Thoracic aorta endothelial cell (primary cell): ENCODE measurements around the genes DMAC1, MPDZ, NFIB and SNAPC3.

GRCh38 chr9:6682288-6682729 is 36.8 kb upstream of the GLDC start:
- CAGE, long polyA plus RNA = no peak

- CAGE, long polyA plus RNA = no peak
Measured at GRCh38 chr9:6692637-6693253, 47.2 kb upstream of the GLDC start.

GRCh38 chr9:6787943-6788514 is 30.3 kb downstream of the KDM4C start:
- CAGE, long polyA plus RNA = no peak

DNA sequence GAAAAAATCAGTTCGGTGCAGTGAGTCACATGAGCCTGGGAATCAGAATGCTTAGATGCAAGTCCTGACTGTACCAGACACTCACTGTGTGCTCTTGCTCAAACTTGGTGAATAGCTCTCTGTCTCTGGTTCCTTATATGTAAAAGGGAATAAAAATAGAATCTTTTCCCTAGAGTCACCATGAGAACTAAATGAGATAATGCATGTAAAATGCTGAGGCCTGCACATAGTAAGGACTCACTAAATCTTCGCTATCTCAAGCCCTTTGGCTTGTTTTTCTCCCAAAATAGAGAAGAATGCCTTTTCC is 483.4 kb downstream of the DMAC1 start:
- CAGE, long polyA plus RNA = no peak

GRCh38 chr9:7739807-7740179 is 59.8 kb downstream of the DMAC1 start:
- CAGE, long polyA plus RNA = no peak

- CAGE, long polyA plus RNA = no peak
Measured at GRCh38 chr9:7799091-7800233, at the start of gene DMAC1. TSS of gene DMAC1 (minus strand) at chr9:7799778.

GRCh38 chr9:8858467-8859159 is 1059.0 kb upstream of the DMAC1 start:
- CAGE, long polyA plus RNA = no peak

DNA sequence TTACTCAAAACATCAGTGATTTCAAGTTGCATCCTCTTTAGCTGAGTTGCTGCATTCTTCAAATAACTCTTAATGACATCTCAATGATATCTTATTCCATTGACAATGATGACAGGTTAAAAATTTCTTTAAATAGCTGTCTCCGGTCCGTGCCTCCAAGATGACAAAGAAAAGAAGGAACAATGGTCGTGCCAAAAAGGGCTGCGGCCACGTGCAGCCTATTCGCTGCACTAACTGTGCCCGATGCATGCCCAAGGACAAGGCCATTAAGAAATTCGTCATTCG is 1291.1 kb upstream of the DMAC1 start:
- CAGE, long polyA plus RNA = no peak

- CAGE, long polyA plus RNA = no peak
Measured at GRCh38 chr9:12698291-12698744, 5.1 kb downstream of the TYRP1 start.

GRCh38 chr9:12972858-12973048 is 197.9 kb downstream of the LURAP1L start:
- CAGE, long polyA plus RNA = no peak

GRCh38 chr9:13121555-13122284 is 157.8 kb downstream of the MPDZ start:
- CAGE, long polyA plus RNA = no peak

DNA sequence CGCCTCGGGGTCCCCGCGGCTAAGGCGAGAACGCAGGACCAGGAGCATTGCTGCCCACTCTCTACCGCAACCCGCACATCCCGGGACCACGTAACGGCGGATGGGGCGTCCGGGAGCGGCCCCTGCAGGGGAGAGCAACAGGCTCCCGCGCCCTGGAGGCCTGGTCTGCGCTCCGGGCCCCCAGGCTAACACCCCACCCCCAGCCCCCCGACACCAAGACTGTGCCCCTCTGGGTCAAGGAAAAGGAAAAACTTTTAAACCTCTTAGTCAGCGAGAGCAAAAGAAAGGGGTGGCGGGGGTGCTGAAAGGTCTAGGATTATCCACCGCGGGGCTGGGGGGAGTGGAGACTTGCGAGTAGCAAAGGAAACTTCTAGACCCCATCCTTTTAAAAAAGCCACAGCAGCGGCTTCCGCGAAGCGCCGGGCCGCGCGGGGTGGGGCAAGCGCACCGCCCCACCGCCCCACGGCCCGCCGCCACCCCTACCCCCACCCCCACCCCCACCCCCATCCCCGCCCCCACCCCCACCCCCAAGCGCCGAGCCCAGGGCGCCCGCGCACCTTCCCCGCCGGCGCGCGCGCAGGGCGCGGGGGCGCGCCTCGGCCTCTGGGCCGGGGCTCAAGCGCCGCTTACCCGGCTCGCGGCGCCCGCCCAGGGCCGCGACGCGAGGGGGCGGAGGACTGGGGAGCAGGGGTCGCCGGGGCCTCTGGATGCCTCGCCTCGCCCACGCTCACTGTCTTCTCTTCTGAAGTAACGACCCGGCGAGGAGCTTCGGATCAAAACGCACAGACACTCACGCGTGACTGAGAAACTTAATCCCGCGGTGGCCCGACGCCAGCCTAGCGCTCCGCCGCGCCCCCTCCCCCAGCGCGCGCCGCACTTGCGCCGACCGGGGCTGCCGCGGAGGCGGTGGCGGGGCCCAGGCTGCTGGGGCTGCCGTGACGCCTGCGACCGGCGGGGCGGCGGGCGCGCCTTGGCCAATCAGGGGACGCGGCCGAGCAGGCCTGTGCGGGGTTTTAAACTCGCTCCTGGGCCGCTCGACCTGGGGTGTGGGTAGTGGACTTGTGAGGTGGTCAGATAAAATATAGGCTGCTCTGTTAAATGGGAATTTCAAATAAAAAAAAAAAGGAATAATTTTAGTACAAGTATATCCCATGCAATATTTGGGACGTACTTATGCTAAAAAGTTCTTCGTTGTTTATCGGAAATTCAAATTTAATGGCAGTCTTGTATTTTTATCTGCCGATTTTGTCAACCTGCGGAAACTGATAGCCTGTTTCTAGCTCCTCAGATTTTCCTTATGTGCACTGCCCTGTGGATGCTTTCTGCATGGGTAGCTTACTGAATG is at the start of gene MPDZ:
MPDZ (minus strand) TSS at position 923 of the 1,345 bp plus-strand sequence.
- CAGE, long polyA plus RNA = no peak

DNA sequence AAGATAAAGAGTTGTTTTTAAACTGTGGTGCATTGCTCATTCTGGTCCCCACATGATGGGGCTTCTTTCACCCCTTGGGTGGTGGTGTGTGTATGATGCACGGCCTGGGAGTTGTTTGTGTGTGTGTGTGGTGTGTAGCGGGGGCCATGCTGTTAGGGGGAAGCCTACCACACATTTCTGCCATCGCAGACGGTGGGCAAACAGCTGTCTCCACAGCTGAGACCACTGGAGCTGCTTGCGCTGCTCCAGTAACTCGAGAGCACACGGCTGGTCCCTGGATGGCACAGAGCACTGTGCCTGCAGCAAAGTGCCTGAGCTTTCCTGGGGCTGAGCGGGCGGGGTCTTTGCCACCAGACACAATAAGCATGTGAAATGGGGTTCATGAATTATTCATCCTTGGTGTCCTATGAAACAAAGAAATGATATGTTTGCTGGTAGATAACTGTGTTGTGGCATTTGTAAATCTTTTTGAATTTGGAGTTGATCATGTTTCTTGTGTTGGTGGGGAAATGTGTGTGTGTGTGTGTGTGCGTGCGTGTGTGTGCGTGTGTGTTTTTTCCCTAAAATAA is 151.6 kb upstream of the MPDZ start:
- CAGE, long polyA plus RNA = no peak

- CAGE, long polyA plus RNA = no peak
Measured at GRCh38 chr9:13513734-13513974, 234.2 kb upstream of the MPDZ start.

- CAGE, long polyA plus RNA = no peak
Measured at GRCh38 chr9:14221526-14222061, 92.3 kb downstream of the NFIB start.

DNA sequence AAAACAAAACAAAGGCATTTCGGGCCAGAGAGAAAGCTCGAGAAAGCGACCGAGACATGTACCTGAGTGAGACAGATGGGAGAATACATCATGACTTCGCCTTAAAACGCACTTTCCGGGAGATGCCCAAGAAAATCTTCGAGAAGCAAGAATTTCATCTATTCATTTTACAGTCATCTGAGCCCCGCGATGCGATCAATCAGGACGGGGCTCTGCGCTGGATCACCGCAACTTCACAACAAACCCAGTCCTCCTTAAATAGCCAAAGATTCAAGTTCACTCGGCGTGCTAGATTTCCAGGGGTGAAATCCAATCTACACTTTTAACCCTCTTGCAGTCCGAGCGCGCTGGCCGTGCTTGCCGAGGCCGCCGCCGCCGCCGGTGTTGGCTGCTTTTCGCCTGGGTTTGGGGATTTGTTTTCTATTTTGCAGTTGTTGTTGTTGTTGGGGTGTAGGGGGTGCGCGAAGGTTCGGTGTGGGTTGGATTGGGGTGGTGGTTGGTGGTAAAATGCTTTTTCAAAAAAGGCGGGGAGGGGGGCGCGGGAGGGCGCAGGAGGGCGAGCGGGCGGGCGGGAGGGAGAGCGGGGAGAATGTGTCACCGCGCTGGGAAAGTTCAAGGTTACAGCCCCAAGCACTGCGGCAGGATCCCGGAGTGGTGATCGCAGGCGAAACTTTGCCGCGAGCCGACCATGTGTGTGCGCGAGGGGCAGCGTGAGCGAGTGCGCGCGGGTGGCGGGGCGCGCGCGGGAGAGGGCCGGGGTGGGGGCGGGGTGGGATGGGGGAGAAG is at the start of gene NFIB:
NFIB (minus strand) TSS at position 722 of the 786 bp plus-strand sequence.
- CAGE, long polyA plus RNA = no peak

GRCh38 chr9:15330502-15331057 is 23.6 kb upstream of the TTC39B start:
- CAGE, long polyA plus RNA = no peak

- CAGE, long polyA plus RNA = no peak
Measured at GRCh38 chr9:15422093-15423357, at the start of gene SNAPC3. TSS of gene SNAPC3 (plus strand) at chr9:15422876.

GRCh38 chr9:15467995-15469105 is 42.4 kb downstream of the PSIP1 start:
- CAGE, long polyA plus RNA = no peak

DNA sequence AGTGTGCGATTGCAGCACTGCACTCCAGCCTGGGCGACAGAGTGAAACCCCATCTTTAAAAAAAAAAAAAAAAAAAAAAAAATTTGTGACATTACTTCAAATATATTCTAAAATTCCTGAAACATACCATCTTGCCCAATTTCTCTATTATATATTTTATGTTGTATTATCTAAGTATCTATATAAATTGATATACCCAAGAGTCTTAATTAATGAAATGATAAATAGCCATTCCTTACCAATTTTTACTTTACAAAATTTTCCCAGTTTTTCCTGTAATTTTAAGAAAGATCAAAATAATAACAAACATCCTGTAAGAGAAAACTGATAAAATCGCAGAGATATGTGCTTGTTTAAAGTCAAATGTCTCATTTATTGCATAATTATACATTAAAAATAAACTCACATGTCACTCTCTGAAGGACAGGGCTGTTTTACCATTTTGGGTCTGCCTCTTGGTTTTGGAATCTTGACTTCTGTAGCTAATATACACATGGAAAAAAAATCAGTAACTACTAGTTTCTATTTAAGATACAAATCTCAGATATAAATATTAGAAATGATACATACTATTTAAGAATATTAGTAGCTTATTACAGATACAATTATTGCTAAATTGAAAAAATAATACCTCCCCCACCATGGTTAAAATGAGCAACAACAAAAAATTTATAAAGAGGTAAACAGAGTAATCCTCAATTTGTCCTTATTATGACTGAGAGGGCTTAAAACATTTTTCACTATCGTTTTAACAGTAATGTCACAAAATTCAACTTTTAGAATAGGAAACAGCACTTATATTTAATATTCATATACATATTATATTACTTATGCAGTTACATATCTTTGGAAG is 32.5 kb downstream of the PSIP1 start:
- CAGE, long polyA plus RNA = no peak